Thoracic aorta (tissue), 1 donor: Measurements from ENCODE around the genes ALDH3A1 and NATD1.

GRCh38 chr17:19644410-19644950 lies 4.1 kb upstream of the ALDH3A2 start:
- RAMPAGE, long total RNA: no peak

GRCh38 chr17:19727143-19727970 lies 11.0 kb upstream of the SLC47A2 start:
- RAMPAGE, long total RNA: no peak

DNA sequence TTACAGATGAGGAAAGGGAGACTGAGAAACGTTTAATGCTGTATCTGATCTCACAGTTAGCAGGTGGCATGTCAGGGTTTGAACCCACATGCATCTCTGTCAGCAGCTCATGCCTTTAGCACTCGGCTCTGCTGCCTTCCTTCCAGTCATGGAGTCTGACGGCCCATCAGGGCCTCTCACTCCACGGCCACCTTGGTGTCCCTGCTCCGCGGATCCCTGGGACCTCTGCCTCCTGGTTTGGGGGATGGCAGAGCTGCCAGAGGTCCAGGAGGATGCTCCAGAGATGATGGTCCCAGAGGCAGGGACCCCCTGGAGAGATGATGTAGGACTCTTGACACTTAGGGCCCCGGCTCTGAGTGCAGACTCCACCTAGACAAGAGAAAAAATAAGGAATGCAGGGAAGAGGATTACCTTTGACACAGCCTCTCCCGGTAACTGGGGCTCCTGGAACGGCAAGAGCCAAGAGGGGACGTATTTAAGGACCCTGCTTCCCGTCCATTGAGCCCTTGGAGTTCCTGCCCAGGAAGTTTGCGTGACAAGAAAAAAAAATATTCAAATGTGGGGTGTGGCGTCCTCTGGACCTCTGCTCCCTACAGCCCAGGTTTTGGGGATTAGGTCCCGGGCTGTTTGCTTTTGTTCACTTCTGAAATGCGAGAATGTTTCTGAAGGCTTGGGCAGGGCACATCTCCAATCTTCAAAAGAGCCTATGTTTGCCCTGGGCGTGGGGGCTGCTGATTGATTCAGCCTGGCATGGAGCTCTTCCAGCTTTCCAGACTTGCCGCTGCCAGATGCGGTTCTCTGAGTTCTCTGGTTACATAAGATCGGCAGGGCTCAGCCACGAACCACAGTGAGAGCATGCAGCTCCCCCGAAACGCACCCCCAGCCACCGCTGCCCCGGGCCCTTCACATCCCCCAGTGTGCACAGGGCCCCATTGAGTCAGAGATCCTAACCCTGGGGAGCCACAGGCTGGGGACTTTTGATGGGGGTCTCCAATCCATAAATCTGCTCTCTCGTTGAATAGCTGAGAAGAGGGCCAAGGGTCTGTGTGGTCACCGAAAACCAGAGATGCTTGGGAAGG lies at the start of gene ALDH3A1:
Gene ALDH3A1 (minus strand): TSS at position 451 of the 1,079 bp plus-strand sequence.
- RAMPAGE, long total RNA: no peak

- RAMPAGE, long total RNA: no peak
These were observed 859 bp downstream of the ULK2 start for GRCh38 chr17:19866907-19867247.

- RAMPAGE, long total RNA: no peak
These were observed 1.8 kb downstream of the AKAP10 start for GRCh38 chr17:19975596-19976379.

- RAMPAGE, long total RNA: no peak
These were observed 7.7 kb downstream of the SPECC1 start for GRCh38 chr17:20016829-20017360.

- RAMPAGE, long total RNA: no peak
These were observed 64.8 kb downstream of the SPECC1 start for GRCh38 chr17:20074004-20074371.

DNA sequence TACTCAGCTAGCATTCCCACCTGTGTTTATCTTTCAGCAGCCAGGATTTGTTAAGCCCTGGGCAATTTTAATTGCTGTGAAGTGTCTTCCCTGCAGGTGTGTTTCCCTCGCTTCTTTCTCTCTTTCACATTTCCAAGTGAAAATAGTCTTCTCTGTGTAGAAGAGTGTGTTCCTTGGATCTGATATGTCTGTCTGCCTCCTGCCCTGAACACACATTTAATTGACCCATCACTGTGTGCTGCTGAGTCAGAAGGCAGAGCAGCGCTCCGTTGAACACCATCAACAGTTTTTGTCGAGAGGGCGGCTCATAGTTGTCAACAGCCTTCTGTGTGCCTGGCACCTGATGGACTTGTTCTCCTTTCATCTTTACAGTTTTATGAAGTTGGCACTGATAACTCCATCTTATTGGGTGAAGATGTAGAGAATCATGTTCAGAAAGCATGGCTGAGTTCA lies 83.3 kb downstream of the SPECC1 start:
- RAMPAGE, long total RNA: no peak

GRCh38 chr17:20095058-20095776 lies 86.1 kb downstream of the SPECC1 start:
- RAMPAGE, long total RNA: no peak

- RAMPAGE, long total RNA: no peak
These were observed 13.9 kb downstream of the USP22 start for GRCh38 chr17:21028790-21029494.

DNA sequence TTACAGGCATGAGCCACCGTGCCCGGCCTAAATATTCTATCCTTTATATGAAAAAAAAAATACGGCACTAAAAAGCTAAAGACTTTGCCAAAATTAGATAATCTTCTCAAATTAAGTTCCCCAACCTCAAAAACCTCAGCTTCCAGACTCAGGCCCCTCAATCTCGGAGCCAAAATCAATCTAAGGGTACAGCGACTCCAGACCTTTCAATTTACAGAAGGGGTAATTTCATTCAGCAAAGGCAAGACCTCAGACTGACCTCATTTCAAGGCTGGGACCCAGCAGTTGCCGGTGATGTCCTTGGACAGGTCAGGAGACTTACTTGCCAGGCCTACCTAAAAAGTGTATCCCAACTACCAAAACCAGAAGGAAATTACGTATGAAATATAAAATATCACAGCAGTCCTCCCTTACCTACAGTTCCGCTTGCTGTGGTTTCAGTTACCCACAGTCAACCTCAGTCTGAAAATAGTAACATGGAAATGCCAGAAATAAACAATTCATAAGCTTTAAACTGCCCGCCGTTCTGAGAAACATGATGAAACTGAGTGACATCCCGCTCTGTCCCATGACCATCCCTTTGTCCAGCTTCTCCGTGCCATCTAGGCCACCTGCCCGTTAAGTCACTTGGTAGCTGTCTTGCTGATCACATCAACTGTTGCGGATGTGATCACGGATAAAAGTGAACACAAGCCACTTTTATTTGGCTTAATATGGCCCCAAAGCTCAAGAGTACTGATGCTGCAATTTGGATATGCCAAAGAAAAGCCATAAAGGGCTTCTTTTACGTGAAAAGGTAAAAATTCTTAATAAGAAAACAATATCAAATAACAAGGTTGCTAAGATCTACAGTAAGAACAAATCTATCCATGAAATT lies 8.6 kb downstream of the USP22 start:
- RAMPAGE, long total RNA: no peak

GRCh38 chr17:21252574-21253668 lies at the start of gene NATD1:
TSS of gene NATD1 (minus strand) at chr17:21253410.
- RAMPAGE, long total RNA: no peak

- RAMPAGE, long total RNA: no peak
These were observed 16.5 kb downstream of the MAP2K3 start for GRCh38 chr17:21300922-21301523.

GRCh38 chr17:21370291-21371010 lies 5.7 kb upstream of the KCNJ12 start:
- RAMPAGE, long total RNA: no peak

- RAMPAGE, long total RNA: no peak
These were observed 80.0 kb upstream of the KCNJ18 start for GRCh38 chr17:21612247-21612795.

GRCh38 chr17:27352524-27353492 lies 58.9 kb downstream of the WSB1 start:
- RAMPAGE, long total RNA: no peak

DNA sequence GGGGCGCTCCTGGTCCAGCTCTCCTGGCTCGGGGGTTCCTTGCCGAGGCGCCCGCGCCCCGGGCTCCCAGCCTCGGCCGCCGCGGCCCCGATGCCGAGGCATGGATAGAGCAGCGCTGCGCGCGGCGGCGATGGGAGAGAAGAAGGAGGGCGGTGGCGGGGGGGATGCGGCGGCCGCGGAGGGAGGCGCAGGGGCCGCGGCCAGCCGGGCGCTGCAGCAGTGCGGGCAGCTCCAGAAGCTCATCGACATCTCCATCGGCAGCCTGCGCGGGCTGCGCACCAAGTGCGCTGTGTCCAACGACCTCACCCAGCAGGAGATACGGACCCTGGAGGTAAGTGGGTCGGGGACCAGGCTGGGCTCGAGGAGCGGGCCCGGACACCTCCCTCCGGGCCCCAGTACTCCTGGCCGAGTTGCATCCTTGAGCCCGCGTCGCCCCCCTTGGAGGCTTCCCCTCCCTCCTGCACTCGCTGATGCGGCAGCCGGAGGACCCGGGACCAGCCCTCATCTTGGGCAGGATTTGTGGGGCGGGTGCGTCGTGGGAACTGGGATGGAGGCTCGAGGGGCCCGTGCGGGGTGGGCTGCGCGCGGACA lies 391 bp downstream of the KSR1 start:
- RAMPAGE, long total RNA: no peak

- RAMPAGE, long total RNA: no peak
These were observed 965 bp downstream of the LGALS9 start for GRCh38 chr17:27631964-27632341.

DNA sequence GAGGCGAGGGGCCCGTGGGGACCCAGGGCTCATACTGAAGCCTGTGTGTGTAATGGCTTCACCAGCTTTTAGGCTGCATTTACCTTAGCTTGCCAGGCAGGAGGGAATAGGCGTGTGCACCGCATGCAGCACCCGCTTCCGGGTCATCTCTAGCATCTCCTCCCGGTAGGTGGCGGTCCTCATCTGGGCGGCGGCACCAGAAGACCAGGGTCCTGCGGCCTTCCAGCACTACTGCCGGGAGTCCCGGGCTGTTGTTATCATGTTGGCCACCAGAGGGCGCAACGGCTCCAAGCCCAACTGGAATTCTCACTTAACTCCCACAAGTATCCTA lies 23.6 kb downstream of the LGALS9 start:
- RAMPAGE, long total RNA: no peak

DNA sequence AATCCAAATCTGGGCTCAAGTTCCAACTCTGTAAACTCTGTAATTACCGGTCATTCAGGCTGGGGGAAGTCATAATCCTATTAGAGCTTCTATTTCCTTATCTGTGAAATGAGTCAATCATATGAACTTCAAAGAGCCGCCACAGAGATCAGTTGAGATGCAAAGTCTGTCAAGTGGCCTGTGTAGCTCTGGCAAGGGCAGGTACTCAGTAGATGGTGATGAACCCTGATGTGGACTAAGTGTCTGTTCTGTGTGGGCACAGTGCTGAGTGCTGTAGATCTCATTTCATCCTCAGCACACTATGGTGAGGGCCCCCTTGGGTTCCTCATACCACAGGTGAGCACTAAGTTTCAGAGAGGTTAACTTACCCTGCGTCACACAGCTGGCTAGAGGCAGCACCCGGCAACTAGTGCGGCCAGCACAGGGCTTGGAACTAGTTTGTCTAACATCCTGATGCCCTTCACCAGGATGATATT lies 2.5 kb downstream of the NOS2 start:
- RAMPAGE, long total RNA: no peak